Ovary (tissue), 7 donors: ENCODE measurements around the gene HSPD1.

GRCh38 chr2:197011879-197012251 lies 85.4 kb upstream of the PGAP1 start:
- PRO-cap, 7 experiments, result no peak in any of the 7 experiments
- RAMPAGE, long total RNA, 2 experiments, result no peak in any of the 2 experiments

- PRO-cap, 7 experiments, result peak in 1 of 7 experiments; most common plus-strand start chr2:197079598 (in 1); most common minus-strand start chr2:197079624 (in 1)
- RAMPAGE, long total RNA, 2 experiments, result start-site peak on the minus strand in 1 of 2 experiments, at chr2:197079539-197079735 at its widest, 6 reads per replicate
Measured at GRCh38 chr2:197079484-197079796, 152.9 kb upstream of the PGAP1 start.

- PRO-cap, 7 experiments, result peak in 2 of 7 experiments; most common plus-strand start chr2:197097911 (in 2); most common minus-strand start chr2:197097457 (in 1)
- RAMPAGE, long total RNA, 2 experiments, result no peak in any of the 2 experiments
Measured at GRCh38 chr2:197097374-197098576, 171.3 kb upstream of the PGAP1 start.

- PRO-cap, 7 experiments, result no peak in any of the 7 experiments
- RAMPAGE, long total RNA, 2 experiments, result no peak in any of the 2 experiments
Measured at GRCh38 chr2:197108780-197109497, 182.4 kb upstream of the PGAP1 start.

GRCh38 chr2:197125024-197125276 lies 185.6 kb downstream of the ANKRD44 start:
- PRO-cap, 7 experiments, result no peak in any of the 7 experiments
- RAMPAGE, long total RNA, 2 experiments, result no peak in any of the 2 experiments

DNA sequence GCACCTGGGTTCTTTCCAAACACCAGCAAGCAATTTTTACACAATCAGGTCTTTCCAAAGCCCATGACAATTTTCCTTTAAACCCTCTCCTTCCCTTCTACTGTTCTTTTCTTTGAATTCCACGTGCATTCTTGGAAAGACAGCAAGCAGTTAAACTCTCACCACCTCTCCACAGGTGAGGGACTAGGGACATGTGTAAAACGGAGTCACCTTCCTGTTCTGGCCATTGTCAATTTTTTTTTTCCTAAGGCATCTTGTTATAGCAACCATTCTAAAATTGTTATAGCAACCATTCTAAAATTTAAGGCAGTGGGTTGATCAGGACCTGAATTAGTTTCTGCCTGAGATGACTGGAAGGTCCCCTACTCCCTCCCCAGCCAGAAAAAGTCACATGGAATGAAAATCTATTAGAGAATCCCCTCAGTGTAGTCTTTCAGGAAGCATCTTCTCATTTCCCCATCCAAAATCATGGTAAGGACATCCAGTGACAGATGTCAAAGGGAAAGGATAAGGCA lies 113.8 kb downstream of the ANKRD44 start:
- PRO-cap, 7 experiments, result peak in 2 of 7 experiments; most common plus-strand start position 329 of the sequence (in 1)
- RAMPAGE, long total RNA, 2 experiments, result no peak in any of the 2 experiments

GRCh38 chr2:197234715-197234914 lies 76.0 kb downstream of the ANKRD44 start:
- PRO-cap, 7 experiments, result no peak in any of the 7 experiments
- RAMPAGE, long total RNA, 2 experiments, result no peak in any of the 2 experiments

GRCh38 chr2:197293573-197294278 lies 16.9 kb downstream of the ANKRD44 start:
- PRO-cap, 7 experiments, result no peak in any of the 7 experiments
- RAMPAGE, long total RNA, 2 experiments, result no peak in any of the 2 experiments

GRCh38 chr2:197456785-197457076 lies 3.4 kb downstream of the COQ10B start:
- PRO-cap, 7 experiments, result no peak in any of the 7 experiments
- RAMPAGE, long total RNA, 2 experiments, result no peak in any of the 2 experiments

DNA sequence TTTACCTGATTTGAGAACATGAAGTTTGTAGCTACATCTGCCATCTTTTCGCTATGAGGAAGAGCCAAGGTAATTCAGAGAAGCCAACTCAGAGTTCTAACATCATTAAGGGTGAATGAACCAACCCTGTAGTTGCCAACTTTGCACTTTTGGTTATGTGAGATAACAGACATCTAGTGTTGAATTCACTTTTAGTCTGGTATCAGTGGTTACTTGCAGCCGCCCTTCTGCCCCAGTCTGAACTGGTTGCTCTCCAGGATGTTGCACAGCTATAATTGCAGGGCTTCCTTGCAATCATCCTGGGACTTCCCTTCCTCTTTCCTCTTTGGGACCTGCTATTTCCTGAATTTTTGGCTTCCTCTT lies 21.2 kb downstream of the HSPD1 start:
- PRO-cap, 7 experiments, result no peak in any of the 7 experiments
- RAMPAGE, long total RNA, 2 experiments, result no peak in any of the 2 experiments

GRCh38 chr2:197486045-197487110 lies 13.3 kb downstream of the HSPD1 start:
- PRO-cap, 7 experiments, result no peak in any of the 7 experiments
- RAMPAGE, long total RNA, 2 experiments, result no peak in any of the 2 experiments

- PRO-cap, 7 experiments, result no peak in any of the 7 experiments
- RAMPAGE, long total RNA, 2 experiments, result no peak in any of the 2 experiments
Measured at GRCh38 chr2:197488635-197489547, 10.7 kb downstream of the HSPD1 start.

DNA sequence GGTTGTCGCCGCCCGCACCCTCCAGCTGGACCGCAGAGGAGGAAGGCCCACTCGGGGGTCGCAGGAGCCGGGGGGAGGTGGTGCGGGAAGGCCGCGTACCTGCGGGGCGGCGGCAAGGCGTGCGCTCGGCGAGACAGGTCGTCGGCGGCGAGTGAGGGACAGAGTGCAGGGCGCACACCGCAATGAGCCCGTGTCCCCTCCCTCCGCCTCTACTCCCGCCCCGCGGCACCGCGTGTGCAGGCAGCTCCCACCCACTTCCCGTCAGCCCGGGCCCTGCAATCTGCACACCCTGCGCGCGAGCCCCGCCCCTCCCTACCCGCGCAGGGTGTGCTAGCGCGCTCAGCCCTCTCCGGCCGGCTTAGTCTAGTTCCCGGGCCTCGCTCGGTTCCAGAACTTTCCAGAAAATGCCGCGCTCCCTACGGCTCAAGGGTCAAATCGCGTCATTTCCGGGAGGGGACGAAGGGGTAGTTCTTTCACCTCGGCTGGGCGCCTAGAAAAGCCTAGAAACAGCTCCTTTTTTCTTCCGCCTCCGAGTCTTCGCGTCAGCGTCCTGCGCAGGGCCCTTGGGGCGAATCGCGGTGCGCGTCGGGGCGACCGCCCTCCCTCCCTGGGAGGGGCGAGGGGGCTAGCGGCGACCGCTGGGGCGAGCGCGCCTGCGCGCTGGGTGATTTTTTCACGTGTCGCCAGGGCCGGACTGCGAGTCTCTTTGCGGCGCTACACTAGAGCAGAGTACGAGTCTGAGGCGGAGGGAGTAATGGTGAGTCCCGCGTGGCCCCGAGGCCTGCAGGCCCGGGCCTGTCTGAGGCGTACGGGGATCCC lies at the start of gene HSPD1:
HSPD1 (minus strand) TSS at position 158 of the 819 bp plus-strand sequence.
- PRO-cap, 7 experiments, result peak in 7 of 7 experiments; most common plus-strand start position 676 of the sequence (in 5); most common minus-strand start position 153 of the sequence (in 4)
- RAMPAGE, long total RNA, 2 experiments, result start-site peak on the plus strand in 2 of 2 experiments, centred at positions 587 to 592 of the sequence, 1,247 to 4,203 reads per replicate; start-site peak on the minus strand in 2 of 2 experiments, centred at positions 174 to 382 of the sequence, 1,484 to 2,456 reads per replicate

GRCh38 chr2:197807386-197807715 lies 3.0 kb downstream of the PLCL1 start:
- PRO-cap, 7 experiments, result no peak in any of the 7 experiments
- RAMPAGE, long total RNA, 2 experiments, result no peak in any of the 2 experiments

DNA sequence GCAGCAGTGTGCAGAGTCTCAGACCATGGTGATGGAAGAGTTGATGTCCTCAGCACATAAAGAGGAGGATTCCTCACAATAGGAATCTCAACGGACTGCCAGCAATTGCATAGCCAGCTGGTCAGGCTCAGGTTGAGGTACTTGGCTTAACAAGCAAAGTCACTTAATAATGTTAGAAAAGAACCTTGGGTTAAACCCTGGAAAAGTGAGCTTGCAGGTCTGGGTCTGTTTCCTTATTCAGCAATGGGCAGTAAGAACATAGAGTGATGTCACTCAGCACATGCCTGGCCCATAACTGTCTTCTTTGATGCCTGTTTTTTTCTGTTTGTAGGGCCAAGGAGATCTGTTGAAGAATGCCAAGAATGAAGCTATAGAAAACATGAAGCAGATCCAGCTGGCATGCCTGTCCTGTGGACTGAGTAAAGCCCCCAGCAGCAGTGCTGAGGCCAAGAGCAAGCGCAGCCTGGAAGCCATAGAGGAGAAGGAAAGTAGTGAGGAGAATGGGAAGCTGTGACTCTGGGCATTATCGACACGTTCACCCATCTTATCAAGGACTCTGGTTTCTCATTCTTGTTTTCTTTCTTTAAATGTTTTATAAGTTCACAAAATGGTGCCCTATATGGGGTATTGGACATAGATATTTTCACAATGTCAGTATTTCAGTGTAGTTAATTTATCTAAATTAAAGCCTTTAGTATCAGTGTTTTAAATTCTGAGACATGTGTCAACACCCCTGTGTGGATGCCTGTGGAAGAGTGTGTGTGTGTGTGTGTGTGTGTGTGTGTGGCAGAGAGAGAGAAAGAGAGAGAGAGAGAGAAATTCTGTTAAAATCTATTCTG lies 342.3 kb downstream of the PLCL1 start:
- PRO-cap, 7 experiments, result no peak in any of the 7 experiments
- RAMPAGE, long total RNA, 2 experiments, result no peak in any of the 2 experiments

- PRO-cap, 7 experiments, result no peak in any of the 7 experiments
- RAMPAGE, long total RNA, 2 experiments, result no peak in any of the 2 experiments
Measured at GRCh38 chr2:198528287-198528878, 724.0 kb downstream of the PLCL1 start.

GRCh38 chr2:199441371-199442172 lies 16.2 kb downstream of the SATB2 start:
- PRO-cap, 7 experiments, result no peak in any of the 7 experiments
- RAMPAGE, long total RNA, 2 experiments, result no peak in any of the 2 experiments

GRCh38 chr2:199471241-199471967 lies 13.7 kb upstream of the SATB2 start:
- PRO-cap, 7 experiments, result no peak in any of the 7 experiments
- RAMPAGE, long total RNA, 2 experiments, result no peak in any of the 2 experiments

DNA sequence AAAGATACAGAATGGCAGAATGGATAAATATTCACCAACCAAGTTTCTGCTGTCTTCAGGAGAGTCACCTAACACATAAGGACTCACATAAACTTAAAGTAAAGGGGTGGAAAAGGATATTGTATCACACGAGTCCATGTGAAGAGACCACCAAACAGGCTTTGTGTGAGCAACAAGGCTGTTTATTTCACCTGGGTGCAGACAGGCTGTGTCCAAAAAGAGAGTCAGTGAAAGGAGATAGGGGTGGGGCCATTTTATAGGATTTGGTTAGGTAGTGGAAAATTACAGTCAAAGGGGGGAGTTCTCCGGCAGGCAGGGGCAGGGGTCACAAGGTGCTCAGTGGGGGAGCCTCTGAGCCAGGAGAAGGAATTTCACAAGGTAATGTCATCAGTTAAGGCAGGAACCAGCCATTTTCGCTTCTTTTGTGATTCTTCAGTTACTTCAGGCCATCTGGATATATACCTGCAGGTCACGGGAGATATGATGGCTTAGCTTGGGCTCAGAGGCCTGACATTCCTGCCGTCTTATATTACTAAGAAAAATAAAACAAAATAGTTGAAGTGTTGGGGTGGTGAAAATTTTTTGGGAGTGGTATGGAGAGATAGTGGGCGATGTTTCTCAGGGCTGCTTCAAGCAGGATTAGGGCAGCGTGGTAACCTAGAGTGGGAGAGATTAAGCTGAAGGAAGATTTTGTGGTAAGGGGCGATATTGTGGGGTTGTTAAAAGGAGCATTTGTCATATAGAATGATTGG lies 104.6 kb upstream of the SPATS2L start:
- PRO-cap, 7 experiments, result no peak in any of the 7 experiments
- RAMPAGE, long total RNA, 2 experiments, result no peak in any of the 2 experiments

- PRO-cap, 7 experiments, result no peak in any of the 7 experiments
- RAMPAGE, long total RNA, 2 experiments, result no peak in any of the 2 experiments
Measured at GRCh38 chr2:200221061-200221589, 85.4 kb upstream of the SPATS2L start.